Mononuclear cell (primary cell): Measurements from ENCODE around the genes ZNF454 and ADAMTS2.

DNA sequence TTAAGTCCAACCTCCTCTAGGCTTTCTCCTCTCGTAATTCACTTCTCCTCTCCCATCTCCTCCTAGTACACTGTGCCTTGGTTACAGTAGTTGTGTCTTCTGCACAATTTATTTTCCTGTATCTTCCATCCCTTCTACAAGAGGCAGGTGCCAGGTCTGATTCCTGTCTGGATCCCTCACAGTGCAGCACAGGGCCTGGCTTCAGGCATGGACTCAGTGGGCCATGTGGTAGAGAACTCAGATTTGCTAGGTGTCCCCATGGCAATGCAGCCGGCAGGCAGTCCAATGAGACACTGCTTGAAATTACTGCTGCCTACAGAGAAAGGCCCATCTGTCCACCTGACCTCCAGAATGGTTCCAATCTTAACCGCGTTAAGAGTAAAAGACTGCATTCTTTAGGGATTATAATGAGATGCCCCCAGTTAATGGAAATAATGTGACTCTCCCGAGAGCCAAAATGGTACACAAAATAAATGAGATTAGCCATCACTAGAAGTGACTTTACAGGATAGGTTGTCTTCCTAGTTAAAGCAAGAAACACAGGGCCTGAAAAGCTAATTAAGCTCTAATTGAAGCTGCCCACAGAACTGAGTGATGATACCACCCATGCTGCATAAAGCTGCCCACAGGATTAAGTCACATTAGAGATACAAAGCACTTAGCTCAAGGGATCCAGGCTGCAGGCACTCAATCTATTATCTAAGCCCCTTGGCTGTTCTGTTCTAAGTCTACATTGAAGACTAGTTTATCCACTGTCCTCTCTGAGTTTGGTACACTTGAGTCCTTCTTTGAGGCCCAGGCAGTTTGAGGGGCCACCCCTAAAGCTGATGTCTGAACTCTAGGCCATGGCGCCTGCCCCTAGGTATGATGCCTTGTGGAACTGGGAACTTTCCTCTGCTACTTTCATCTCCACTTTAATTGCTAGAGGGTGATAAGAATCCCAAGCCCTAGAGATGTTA, 11.4 kb downstream of the FAM193B start:
- RRBS = no CpG with 5 or more reads among the region's 6 CpGs

GRCh38 chr5:177575057-177575393, 17.0 kb upstream of the TMED9 start:
- RRBS = no CpG with 5 or more reads among the region's 6 CpGs

GRCh38 chr5:177595277-177596281, 3.6 kb downstream of the TMED9 start:
- RRBS = no CpG with 5 or more reads among the region's 8 CpGs

DNA sequence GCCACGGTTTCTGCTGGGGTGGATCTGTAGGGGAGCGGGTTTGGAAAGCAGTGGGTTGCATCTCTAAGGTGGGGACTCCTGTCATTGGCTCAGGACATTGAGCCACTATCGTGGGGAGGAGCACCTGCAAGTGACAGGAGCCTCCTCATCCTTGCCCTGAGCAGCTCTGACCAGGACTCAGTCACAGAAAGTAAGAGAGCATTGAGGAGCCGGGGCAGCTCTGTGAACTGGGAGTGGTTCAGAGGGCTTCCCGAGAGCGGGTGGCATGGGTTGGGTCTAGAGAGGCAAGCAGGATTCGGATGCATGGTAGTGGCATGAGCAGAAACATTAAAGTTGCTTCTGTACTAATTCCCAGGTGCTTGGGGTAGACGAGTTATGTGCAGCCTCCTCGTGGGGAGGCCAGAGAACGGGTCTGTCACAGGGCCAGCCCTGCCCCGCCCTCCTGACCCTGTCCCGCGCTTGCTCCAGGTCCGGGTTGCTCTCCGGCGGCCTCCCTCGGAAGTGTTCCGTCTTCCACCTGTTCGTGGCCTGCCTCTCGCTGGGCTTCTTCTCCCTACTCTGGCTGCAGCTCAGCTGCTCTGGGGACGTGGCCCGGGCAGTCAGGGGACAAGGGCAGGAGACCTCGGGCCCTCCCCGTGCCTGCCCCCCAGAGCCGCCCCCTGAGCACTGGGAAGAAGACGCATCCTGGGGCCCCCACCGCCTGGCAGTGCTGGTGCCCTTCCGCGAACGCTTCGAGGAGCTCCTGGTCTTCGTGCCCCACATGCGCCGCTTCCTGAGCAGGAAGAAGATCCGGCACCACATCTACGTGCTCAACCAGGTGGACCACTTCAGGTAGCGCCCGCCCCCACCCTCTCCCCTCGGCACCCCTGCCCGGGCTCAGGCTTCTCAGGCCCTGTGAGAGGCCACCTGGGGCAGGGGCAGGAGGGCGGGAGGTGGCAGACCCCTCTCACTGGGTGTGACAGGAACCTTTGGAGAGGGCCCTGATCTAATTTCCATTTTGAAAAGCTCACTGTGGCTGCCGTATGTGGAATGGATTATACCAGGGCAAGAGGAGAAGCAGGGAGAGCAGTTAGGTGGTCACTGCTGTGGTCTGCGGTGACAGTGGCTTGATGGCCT, 4.1 kb downstream of the B4GALT7 start:
- RRBS = 93% methylated on average over 7 of the region's 43 CpGs

GRCh38 chr5:177782638-177783416, 182.9 kb downstream of the B4GALT7 start:
- RRBS = no CpG with 5 or more reads among the region's 61 CpGs

DNA sequence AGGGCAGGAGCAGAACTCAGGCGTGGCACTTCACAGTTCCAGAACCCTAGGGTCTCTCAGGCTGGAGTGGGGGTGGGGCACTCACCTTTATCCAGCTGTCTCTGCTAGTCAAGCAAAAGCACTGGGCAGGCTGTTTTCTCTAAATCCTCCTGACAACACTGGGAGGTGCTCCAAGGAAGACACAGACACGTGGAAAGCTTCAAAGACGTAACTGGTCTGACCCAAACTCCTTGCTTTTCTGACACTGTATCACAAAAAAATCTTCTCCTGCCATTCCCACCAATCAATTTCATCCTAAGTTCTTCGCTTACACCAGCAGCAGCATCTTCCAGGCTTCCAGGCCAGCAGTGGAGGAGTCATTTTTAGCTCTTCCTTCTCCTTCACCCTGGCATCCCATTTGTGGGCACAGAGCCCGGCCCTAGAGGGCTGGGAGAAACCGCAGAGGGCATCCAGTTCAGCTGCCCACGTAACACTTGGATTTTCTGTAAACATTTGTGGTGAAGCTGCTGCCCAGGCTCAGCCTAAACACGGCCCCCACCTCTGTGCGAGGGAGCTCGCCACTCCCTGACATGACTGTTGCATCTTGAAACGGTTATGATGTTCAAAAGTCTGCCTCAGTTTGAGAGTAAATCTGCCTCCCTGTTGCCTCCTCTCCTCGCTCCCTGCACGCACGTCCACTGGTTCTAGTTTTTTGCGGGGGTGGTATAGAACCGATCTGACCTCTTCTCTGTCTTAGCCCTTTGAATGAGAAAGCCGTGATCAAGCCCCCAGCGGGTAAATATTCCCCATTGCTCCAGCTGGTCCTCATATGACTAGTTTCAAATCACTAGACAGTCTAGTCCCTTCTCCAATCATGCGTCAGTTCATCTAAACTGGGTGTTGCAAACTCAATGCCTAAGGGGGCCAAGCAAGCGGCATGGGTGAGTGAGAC, 35.1 kb upstream of the N4BP3 start:
- RRBS = no CpG with 5 or more reads among the region's 20 CpGs

GRCh38 chr5:178142489-178142877, 11.2 kb downstream of the NHP2 start:
- RRBS = 100% methylated on average over 3 of the region's 12 CpGs

- RRBS = no CpG with 5 or more reads among the region's 11 CpGs
Observed at GRCh38 chr5:178211000-178212152, 7.0 kb downstream of the HNRNPAB start.

DNA sequence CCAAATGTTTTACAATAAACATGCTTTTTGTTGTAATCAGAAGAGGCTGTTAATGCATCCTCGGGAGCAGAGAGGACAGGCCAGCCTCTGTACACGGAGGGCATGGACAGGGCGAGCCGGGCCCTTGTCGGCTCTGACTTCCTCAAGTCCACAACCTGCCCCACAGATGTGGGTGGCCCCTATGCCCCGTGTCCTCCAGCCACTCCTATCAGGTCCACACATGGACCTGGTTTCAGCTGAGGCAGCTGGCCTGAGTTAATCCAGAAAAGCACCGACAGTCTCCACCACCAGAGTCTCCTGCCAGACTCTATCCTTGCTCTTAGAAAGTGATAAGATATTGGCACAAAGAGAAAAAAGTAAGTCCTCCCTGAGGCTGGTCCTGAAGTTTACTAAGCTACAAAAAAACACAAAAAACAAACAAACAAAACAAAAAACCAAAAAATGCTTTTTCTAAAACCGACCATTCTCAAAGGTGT, 52.4 kb upstream of the PHYKPL start:
- RRBS = no CpG with 5 or more reads among the region's 8 CpGs

GRCh38 chr5:178312462-178313478, 80.2 kb upstream of the PHYKPL start:
- RRBS = 92% methylated on average over 2 of the region's 32 CpGs

- RRBS = no CpG with 5 or more reads among the region's 5 CpGs
Observed at GRCh38 chr5:178488550-178488749, 101.7 kb downstream of the COL23A1 start.

DNA sequence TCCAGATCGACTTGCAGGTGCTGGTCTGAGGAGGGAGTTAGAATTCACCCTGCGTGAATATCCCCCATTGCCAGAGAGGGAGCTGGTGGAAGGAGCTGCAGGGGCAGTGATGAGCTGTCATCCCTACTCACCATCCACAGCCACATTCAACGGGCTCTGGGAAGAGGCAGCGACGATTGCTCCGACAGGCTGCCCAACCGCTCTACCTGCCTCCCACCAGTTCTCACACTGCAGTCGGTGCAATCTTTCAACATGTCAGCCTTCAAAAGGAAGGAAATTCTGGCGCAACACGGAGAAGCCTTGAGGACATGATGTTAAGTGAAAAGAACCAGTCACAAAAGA, 40.9 kb upstream of the CLK4 start:
- RRBS = no CpG with 5 or more reads among the region's 10 CpGs

- RRBS = 86% methylated on average over 4 of the region's 20 CpGs
Observed at GRCh38 chr5:178832387-178832953, 27.3 kb upstream of the ZNF354B start.

GRCh38 chr5:178885711-178886869, 9.6 kb upstream of the ZFP2 start:
- RRBS = no CpG with 5 or more reads among the region's 2 CpGs

- RRBS = 13% methylated on average over 18 of the region's 60 CpGs
Observed at GRCh38 chr5:178940645-178941309, at the start of gene ZNF454. TSS of gene ZNF454 (plus strand) at chr5:178941198.

DNA sequence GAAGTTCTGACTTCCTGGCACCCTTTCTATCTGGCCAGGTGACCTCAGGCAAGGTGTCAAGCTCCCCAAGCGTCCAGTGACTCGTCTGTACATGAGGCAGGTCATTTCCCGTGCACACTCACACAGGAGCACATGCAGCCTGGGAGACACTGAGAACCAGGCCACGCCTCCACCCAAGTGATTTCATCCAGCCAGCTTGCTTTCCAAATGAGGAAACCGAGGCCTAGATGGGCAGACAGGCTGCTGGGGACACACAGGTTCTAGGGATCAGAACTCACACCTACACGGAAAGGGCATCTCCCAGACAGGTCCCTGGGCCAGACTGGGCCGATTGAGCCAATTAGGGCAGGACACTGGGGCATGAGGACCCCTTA, 68.9 kb downstream of the ADAMTS2 start:
- RRBS = no CpG with 5 or more reads among the region's 7 CpGs

DNA sequence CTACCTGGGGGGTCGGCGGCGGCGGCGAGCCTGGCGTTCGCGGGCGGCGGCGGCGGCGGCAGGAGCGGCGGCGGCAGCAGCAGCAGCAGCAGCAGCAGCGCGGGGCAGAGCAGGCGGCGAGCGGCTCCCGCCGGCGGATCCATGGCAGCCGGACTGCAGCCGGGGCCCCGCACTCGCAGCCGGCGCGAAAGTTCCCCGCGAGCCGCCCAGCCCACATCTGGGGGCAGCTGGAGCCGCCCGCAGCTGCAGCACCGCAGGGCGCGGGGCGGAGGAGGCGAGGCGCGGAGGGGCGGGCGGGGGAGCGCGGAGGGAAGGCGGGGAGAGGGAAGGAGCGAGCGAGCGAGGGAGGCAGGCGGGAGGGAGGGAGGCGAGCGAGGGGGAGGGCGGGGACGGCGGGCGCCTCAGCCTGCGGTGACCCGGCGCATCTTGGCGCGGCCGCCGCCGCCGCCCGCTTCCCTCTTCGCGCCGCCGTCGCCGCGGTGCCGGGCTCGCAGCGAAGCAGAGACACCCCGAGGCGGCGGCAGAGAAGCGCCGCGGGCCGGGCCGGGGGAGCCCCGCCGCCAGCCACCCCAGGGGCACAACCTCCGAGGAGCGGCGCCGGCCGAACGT, at the start of gene ADAMTS2:
TSS of gene ADAMTS2 (minus strand) at position 276 of the 609 bp plus-strand sequence.
- RRBS = 2% methylated on average over 39 of the region's 94 CpGs

DNA sequence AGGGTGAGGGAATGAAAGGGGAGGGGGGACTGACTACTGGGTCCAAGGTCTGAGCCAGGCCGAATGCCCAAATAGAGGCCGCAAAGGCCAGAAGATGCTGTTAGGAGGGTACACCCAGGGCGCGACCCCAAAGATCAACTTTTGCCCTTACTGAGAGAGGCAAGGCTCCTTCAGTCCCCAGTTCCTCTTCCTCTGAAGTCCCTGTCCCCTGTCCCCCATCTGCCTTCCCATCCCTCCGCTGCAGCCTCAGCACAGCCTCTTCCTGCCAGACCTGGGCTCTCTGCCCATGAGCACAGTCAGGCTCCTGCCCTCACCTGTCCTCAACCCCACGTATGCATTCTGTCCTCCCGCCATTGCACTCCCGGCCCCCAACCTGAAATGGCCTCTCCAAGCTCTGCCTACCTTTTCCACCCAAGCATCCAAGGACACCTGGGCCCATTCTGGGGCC, 652 bp upstream of the ADAMTS2 start:
- RRBS = 60% methylated on average over 1 of the region's 8 CpGs

DNA sequence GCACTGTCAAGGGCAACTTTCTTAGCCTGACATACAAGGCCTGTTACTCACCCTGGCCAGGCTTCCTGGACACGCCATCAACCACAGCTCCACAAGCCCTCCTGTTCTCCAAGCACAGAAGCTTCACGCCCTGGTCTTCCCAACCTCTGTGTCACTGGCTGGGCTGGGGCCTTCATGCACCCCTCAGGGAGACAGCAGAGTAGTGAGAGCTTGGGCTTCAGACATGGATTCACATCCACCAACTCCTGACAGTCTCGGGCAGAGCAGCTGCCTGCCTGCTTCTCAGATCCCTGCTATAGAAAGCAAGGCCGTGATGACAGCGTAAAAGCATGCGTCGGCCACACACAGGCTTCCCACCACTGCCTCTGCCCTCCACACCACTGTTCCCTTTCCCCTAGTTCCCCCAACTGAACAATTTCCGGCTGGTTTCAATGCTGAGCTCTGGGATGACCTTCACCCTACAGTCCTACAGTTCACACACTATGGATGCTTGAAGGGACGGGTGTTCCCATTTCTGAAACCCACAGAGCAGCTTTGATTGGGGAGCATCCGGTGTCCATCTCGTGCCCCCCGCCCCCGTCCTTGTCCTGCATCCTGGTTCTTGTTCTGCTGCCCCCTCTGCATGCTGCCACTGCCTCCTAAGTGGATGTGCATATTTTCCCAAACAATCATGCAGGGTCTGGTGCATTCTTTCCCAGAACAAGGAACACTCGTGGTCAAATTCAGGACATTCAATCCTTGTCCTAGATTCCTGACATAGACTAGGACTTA, 33.4 kb upstream of the ADAMTS2 start:
- RRBS = no CpG with 5 or more reads among the region's 14 CpGs

DNA sequence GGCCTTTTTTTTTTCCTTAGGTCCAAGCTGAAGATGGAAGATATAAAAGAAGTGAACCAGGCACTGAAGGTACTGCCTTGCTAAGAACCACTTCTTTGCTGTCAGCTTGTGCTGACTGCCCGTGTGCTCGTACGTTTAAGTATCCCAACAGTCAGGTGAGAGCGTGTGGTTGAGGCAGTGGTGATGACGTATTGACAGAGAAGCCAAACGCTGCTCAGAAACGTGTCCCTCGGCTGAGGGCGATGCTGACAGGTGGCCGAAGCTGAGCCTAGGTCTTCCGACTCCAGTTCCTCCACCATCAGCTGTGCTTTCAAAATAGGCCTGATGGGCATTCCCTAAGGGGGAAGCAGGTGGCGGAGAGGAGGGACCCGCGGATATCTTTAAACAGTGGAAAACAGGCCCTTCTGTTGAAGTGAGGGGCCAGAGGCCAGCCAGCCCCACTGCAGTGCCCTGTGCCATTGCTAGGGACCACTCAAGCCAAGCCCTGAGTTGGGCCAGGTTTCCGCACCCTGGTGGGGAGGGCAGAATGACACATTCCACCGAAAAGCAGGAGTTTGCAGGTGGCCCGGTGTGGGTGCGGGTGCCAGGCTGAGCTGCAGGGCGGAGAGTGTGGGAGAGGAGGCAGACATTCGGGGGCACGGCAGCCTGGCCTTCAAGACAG, 17.5 kb downstream of the HNRNPH1 start:
- RRBS = no CpG with 5 or more reads among the region's 21 CpGs